Fibroblast of the aortic adventitia (primary cell): ENCODE measurements around the gene KIAA1586.

DNA sequence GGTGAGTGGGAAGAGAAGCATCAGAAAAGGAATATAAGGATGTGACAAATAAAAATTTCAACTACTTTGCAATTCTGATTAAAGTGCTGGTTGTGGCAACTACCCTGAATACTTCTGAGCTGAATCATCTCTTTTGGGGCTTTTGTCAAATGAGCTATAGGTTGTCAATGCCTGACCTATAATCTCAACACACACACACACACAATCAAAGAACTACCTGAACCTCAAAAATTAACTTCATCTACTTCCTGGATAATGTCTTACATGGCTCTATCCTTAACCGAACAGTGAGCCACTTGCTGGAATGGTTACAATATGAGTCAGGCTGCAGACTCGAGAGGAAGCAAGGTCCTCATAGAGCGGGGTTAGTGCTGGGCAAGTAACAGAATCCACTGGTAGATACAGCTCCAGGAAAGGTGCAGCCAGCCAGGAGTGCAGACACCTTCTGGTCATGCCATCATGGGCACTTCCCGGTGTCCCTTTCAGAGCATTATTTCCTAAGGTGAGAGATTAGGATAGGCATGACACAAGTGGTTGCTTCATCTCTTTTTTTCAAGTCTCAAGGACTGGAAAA lies 241.3 kb downstream of the DST start:
- CAGE, long polyA plus RNA = no peak

- CAGE, long polyA plus RNA = no peak
Measured at GRCh38 chr6:56742031-56742711, 212.5 kb downstream of the DST start.

DNA sequence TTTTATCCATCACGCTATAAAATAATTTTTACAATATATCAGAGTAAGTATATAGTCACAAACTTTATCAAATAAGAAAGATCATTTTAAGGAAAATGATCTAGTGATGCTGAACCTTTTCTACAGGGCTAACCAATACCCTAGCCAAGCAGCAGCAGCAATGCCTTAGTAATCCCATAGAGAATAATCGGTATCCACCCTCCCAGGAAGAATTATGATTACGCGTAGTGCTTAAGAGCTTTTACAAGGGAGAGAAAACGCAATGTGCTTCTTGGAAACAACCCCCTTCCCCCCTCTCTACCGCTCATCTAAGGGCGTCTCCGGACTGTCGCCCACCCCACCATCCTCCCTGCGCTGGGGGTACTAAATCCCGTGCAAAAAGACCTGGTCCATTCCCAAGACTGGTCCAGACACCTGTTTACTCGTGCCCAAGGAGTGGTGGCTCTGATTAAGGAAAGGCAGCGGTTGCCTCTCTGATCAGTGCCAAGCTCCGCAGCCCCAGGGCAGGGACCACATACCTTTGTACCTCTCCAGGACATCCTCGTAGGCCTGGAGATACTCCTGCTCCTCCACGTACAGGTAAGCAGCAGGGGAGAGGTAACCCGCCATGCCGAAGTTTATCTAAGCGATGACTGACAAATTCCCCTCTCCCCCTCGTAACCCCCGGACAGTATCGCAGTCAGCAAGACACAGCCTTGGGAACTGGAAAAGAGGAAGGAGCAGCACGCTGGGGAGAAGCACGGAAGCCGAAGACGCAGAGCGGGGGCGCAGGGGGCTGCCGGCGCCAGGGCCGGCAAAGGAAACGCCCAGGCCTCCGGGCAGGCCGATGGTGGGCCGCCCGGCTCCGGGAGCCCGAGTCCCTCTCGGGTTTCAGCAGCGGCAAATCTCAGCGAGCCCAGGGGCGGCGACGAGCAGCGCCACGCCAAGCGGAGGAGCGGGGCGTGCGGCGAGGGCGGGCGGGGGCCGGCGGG lies 111.8 kb downstream of the DST start:
- CAGE, long polyA plus RNA = no peak

DNA sequence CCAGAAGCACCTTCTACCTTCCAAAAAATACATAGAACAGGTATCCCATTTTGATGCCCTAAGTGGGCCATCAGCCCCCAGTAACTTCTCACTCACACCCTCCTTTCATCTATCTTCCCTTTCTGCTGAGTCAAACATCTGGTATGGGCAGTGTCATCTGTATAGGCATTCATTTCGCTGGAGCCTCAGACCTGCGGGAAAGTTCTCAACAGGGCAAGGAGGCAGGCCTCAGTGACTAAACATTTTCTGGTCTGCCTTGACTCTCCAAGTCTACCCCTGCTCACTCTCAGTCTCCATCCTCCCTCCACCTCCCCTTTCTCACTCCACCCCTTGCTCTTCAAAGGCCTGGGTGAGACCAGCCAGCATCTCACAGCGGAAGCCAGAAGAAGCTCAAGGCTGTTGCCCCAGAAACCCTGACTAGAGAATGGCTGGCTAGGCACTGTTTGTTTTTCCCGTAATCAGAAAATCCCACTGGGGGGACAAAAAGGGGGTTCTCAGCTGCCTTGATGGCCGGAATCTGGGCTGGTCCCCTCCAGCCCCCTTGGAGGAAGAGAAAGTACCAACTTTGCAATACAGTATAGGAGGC lies 104.7 kb downstream of the DST start:
- CAGE, long polyA plus RNA = no peak

- CAGE, long polyA plus RNA = no peak
Measured at GRCh38 chr6:57046103-57046883, at the start of gene KIAA1586. TSS of gene KIAA1586 (plus strand) at chr6:57046693.

DNA sequence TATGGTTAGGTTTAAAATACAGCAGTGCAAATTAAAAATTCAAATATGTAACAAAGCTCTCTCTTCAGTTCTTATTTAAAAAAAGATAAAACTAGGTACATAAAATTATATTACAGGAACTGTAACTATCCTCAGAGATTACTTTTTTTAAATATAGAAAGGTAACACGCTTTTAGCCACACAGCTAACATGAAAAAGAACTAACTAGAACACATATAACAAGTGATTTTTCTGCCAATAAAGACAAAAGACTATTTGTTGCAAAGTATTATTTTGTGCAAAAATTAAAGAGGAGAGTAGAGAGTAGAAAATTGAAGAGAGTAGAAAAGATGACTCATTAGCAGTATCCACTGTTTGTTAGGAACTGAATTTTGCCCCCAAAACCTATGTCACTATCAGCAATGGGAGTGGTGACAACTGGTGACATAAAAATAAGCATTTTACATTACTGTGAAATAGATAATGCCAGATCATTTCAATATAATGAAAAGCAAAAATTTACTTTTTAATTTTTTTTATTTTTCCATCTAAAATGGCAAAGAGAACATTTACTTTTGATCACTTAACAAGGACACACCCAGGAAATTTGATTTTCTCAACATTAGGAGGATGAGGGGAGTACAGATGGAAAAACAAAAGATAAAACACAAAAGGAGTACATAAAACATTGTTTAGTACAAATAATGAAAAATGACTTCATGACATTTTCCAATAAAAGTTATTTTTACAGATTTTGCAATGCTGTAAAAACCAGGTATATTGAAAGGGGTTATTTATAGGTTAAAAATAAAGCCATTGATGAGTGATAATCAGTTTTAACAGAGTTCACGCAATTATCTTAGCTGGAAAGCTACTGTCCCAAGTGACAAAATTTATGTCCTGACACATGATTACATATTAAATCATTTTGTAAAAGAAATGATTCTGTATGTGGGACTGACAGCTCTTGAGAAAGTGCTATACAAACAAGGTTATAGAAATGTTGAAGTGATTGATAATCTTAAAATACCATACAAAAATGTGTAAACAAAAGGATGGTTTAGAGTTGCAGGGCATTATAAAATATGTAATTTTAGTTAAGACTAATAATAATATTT lies 16.5 kb downstream of the BAG2 start:
- CAGE, long polyA plus RNA = no peak

DNA sequence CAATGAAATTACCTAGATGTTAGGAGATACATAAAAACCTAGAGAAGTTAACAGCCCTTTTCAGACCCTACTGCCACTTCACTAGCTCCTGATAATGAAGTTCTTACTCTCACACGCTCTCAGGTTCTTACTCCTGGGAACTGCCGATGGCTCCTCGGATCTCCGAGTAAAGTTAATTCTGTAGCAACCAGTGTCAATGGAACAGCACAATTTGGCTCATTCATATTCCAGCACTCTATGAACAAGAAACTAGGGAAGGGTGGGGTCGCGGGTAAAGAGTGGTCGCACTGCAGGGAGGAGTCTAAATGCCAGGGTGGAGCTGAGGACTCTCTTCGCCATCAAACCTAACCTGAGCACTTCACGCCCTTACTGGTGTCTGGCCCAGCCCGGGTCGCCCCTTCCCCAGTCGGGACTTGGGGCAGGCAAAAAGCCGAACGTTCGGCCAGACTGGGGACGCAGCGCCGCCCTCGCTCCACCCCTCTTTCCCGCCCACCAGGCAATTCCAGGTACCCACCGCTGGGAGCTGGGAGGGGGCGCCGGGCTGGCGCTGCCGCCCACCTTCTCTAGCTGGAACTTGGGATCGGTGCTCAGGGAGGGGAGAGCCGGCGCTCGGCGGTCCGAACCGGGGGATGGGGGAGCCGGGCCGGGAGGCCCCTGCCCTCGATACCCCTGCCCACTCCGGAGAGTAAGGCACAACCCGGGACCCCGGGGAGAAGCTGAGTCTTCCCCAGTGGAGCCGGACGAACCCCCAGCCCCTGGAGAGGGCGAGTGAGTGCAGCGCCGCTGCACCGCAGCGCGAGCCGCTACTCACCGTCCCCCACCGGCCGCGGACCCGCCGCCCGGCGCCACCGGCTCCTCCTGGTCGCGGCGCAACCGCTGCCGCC lies 653 bp downstream of the RAB23 start:
- CAGE, long polyA plus RNA = no peak

GRCh38 chr6:57423213-57423610 lies 105.8 kb downstream of the PRIM2 start:
- CAGE, long polyA plus RNA = no peak

GRCh38 chr6:57813489-57814050 lies 496.1 kb downstream of the PRIM2 start:
- CAGE, long polyA plus RNA = no peak

- CAGE, long polyA plus RNA = no peak
Measured at GRCh38 chr6:61037939-61038439, 1248.0 kb downstream of the KHDRBS2 start.

GRCh38 chr6:63440480-63440972 lies 120.7 kb upstream of the LGSN start:
- CAGE, long polyA plus RNA = no peak

DNA sequence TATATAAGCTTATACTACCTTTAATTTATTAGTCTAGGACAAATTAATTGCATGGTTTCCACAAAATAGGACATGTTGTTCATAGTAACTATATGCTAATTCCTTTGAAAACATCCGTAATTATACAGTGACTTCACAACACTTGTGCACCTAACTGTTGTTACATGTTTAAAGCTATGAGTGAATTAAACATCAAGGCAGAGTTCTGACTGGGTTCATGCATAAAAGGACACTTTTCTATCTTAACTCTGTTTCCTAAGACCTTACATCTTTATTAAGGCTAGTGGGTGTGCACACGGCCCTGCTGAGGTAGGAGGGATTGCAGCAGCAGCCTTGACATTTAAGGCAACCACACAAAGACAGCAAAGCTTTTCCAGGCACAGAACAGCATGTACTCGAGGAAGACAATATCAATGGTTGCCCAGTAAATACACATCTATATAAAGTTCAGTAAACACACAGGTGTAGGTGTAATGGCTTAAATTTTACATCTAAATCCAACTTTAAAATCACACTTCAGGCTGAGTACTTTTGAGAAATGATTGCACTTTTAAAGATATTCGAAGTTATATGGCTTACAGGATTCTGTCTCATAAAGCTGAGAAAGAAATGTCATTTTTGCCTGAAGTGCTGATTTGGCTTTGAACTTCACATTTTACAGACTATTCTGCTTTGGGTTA lies 79.8 kb upstream of the PTP4A1 start:
- CAGE, long polyA plus RNA = no peak

DNA sequence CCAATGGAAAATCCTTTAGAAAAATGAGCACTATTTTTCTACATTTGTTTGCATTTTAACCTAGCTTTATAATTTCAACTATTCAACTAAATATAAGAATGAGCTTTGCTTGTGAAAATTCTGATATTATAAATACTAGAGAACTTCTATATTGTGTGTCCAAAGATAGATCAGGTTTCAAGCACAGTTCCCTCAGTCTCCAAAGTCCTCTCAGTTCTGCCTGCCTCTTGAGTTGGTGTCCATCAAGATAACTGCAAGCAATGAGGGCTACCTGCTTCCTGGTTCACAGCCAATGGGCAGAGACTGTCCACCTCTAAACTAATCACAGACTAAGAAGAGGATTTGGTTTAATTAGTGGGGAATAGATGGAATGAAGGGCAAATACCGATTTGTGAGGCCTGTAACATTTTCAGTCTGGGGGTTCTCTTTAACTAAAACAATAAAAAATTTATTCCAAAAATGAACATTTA lies 41.3 kb upstream of the PTP4A1 start:
- CAGE, long polyA plus RNA = no peak

- CAGE, long polyA plus RNA = no peak
Measured at GRCh38 chr6:63571269-63572407, 642 bp upstream of the PTP4A1 start.

DNA sequence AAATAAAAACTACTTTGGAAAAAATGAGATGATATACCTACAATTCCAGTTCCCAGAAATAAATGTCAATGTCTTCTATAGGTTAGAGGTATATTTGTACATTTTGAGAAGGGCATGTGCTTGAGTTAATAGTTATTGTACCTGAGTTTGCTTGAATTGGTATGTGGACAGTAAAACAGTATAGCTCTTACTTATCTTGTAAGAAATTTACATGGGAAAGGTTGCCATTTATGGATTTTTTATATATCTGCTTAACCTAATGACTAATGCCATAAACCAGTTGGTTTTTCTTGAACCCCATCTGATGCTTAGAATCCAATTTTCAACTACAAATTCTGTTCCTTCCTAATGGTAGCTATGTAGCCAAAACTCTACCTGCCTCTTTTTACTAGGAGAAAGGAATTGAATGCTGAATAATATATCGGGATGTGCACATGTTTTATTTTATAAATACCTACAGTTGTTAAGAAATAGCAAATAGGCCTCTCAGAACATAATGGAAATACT lies 4.8 kb downstream of the PTP4A1 start:
- CAGE, long polyA plus RNA = no peak

GRCh38 chr6:63577820-63578239 lies 5.5 kb downstream of the PTP4A1 start:
- CAGE, long polyA plus RNA = no peak

- CAGE, long polyA plus RNA = no peak
Measured at GRCh38 chr6:63580784-63581267, 8.5 kb downstream of the PTP4A1 start.

GRCh38 chr6:63677301-63677850 lies 41.8 kb downstream of the PHF3 start:
- CAGE, long polyA plus RNA = no peak

- CAGE, long polyA plus RNA = no peak
Measured at GRCh38 chr6:63700148-63700557, 64.6 kb downstream of the PHF3 start.

- CAGE, long polyA plus RNA = no peak
Measured at GRCh38 chr6:63806130-63806892, 170.7 kb downstream of the PHF3 start.